Transverse colon (tissue), 4 donors: Measurements from ENCODE around the gene LRRC27.

DNA sequence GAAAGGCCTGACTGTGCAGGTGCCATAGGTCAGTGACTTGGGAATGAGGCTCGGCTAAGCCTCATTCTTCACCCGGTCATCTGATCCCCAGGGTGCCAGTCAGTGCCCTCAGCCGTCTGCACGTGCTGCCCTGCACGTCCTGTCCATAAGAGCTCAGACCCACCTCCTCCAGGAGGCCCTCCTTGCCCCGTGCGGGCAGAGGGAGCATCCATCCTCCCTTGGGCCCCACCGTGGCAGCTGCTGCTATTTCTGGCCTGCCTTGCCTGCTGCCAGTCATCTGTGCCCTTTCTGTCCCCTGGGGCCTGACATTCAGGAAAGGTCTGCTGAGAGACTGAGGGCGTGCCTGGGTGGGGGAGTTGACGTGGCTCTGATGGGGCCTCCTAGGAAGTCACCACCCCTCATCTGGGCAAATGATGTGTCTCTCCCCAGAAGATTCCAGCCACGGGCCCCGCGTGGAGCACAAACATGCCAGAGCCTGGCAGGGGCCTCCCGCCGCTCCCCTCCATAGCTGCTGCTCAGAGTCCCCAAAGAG lies 21.7 kb downstream of the DPYSL4 start:
- PRO-cap, result no peak
- RAMPAGE, long total RNA, 4 experiments, result no peak in any of the 4 experiments

DNA sequence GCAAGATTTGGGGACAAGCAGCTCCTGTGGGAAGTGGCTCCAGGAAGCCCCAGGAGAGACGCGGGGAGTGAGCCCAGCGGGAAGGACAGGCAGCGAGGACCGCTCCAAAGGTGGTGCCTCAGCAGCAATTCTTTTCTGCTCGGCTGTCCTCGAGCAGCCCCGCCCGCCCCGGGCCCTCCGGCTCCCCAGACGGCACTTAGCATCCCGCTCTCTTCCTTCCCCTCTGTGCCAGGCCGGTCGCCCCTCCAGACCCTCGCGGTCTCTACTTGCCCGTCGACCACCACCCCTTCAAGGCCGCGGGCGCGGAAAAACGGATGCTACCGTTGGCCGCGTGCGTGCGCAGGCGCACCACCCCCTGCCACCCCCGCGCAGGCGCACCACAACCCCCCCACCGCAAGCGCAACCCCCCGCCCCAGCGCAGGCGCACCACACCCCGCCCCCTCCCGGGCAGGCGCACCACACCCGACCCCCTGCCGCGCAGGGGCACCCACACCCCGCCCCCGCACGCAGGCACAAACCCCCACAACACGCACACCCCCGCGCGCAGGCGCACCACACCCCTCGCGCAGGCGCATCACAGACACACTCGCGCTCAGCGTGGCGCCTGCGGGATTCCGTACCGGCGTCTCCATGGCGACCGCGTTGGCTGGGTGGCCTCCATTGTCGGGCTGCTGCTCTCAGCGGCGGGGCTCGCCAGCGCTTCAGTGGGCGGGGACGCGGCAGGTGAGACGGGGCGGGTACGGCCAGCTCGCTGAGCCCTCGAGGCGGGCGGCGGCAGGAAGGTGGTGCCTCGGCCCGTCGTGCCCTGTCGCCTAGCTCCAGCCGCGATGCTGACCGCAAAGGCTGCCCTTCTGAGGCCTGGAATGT lies at the start of gene LRRC27:
TSS of gene LRRC27 (plus strand) at position 660 of the 867 bp plus-strand sequence.
- PRO-cap, result unidirectional peak, minus-strand start at position 101 of the sequence; bidirectional peak, plus-strand start at position 754 of the sequence, minus-strand start at position 276 of the sequence
- RAMPAGE, long total RNA, 4 experiments, result start-site peak on the plus strand in 1 of 4 experiments, centred at position 679 of the sequence, 33 reads per replicate; start-site peak on the minus strand in 3 of 4 experiments, centred at positions 301 to 324 of the sequence, 17 to 30 reads per replicate

- PRO-cap, result no peak
- RAMPAGE, long total RNA, 4 experiments, result no peak in any of the 4 experiments
Observed at GRCh38 chr10:132334954-132336122, 3.3 kb downstream of the LRRC27 start.

DNA sequence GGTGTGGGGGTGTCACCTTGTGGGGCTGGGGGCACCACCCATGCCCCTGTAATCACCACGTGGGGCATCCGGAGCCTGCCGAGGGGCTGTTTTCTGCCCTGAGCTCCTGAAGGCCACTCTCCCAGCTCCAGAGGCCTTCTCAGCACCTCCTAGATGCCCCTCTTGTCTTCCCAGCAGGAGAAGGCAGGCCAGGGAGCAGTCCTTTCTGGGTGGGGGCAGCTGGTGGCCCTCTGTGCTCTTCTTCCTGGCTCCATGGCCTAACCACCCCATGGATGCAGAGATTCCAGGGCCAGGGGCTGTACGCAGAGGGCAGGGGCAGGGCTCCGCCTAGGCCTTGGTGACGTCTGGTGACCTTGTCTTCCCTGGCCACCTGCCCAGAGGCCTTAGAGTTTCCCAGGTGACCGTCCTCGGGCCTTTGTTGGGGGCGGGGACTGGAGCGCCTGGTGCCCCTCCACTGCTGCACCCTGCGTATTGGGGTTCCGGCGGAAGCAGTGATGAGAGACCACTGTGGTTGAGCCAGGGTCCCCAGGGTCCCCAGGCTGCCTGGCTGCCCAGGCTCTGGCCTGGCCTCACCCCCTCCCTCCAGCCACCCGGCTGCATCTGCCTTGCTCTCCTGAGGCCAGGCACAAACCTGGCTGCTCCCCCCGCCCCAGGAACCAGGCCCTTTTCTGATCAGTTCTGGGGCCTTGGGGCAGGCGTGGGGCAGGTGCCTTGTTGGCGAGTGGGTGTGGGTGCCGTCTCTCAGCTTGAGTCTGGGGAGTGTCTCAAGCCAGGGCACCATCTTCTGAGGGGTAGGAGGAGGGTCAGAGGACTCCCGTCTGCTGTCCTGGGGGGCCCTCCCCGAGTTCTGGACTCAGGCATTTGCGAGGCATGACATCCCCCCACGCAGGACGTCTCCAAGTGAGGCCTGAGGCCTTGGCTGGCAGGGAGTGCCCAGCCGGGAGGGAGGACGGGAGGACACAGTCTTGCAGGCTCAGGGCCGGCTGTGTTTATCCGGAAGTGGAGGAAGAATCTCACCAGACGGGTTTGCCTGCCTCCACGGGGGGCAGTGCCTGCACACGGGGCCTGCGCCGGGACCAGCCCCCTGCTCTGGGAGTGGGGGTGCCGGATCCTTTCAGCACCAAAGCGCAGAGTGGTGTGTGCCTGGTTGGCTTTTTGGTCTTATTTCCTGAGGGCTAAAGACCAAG lies 10.5 kb downstream of the PWWP2B start:
- PRO-cap, result bidirectional peak, plus-strand start at position 386 of the sequence, minus-strand start at position 254 of the sequence; bidirectional peak, plus-strand start at position 1,019 of the sequence, minus-strand start at position 931 of the sequence
- RAMPAGE, long total RNA, 4 experiments, result start-site peak on the plus strand in 1 of 4 experiments, centred at positions 313 to 685 of the sequence, 6 to 7 reads per replicate

DNA sequence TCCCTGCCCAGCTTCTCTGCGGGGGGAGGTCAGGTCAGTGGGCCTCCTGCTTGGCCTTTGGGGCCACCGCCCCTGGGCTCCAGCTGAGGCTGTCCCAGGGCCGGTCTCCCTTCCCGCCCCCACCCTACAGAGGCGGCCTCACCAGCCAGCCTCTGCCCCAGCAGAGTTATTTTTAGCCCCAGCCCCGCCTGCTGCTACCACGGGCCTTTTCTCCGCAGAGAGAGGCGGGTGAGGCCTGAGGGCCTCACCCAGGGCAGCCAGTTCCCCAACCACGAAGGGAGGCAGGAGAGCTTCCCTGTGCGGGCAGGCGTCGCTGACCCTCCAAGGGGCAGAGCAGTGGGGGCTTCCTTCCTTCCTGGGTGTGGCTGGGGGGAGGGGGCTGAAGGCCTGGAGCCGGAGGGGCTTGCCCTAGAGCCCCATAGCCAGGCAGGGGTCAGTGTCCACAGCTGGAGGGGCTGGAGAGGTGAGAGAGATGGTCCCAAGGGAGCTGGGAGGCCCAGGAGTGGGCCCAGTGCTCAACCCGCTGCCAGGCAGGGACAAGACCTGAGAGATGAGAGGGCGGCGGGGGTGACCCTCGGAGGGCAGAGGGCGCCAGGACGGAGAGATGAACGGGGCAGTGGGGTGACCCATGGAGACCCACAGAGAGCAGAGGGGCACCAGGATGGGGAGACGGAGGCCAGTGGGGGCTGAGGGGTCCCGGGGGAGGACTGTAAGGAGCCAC lies 24.6 kb downstream of the PWWP2B start:
- PRO-cap, result bidirectional peak, plus-strand start at position 217 of the sequence, minus-strand start at position 115 of the sequence
- RAMPAGE, long total RNA, 4 experiments, result start-site peak on the plus strand in 2 of 4 experiments, centred at positions 414 to 466 of the sequence, 5 to 16 reads per replicate

- PRO-cap, result no peak
- RAMPAGE, long total RNA, 4 experiments, result no peak in any of the 4 experiments
Observed at GRCh38 chr10:132480268-132480617, 57.3 kb upstream of the INPP5A start.

GRCh38 chr10:132526724-132527141 lies 10.9 kb upstream of the INPP5A start:
- PRO-cap, result unidirectional peak, plus-strand start at chr10:132526928
- RAMPAGE, long total RNA, 4 experiments, result no peak in any of the 4 experiments

GRCh38 chr10:132537973-132538326 lies 363 bp downstream of the INPP5A start:
- PRO-cap, result no peak
- RAMPAGE, long total RNA, 4 experiments, result no peak in any of the 4 experiments

DNA sequence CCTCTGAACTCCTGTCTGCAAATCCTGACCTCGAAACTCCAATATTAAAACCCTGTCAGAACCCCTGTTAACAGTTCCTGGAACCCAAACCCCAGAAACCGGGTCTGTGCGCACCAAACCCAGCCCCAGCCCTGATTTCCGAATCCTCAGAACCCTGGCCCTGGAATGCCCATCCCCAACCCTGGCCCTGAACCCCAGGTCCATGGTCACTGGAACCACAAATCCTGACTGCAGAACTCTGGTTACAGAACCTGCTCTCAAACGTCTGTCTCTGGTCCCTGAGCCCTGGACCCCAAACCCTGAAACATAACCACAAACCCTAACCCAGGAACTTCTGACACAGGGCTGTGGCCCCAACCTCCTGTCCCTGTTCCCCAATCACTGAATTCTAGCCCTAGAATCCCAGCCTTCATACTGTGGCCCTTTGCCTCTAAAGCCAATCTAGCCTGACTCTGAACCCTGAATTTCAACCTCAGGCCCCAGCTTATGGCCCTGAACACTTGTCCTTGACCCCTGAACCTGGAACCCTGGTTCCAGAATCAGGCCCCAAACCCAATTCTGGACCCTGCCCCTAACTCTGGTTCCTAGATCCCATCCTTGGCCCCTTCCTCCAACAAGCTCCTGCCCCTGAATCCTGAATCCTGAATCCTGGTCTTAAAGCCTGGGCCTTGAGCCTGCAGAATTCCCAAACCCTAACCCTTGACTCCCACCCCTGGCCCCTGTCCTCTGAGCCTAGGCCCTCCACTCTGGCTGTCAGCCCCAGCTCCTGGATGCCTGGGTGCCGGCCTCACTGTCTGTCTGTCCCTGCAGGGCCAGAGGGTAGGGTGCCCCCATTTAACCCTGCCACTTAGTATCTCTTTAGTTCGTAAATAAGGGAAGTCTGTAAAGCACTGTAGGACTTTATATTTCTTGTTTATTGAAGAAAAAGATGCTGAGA lies 1.1 kb downstream of the INPP5A start:
- PRO-cap, result unidirectional peak, minus-strand start at position 383 of the sequence
- RAMPAGE, long total RNA, 4 experiments, result no peak in any of the 4 experiments

DNA sequence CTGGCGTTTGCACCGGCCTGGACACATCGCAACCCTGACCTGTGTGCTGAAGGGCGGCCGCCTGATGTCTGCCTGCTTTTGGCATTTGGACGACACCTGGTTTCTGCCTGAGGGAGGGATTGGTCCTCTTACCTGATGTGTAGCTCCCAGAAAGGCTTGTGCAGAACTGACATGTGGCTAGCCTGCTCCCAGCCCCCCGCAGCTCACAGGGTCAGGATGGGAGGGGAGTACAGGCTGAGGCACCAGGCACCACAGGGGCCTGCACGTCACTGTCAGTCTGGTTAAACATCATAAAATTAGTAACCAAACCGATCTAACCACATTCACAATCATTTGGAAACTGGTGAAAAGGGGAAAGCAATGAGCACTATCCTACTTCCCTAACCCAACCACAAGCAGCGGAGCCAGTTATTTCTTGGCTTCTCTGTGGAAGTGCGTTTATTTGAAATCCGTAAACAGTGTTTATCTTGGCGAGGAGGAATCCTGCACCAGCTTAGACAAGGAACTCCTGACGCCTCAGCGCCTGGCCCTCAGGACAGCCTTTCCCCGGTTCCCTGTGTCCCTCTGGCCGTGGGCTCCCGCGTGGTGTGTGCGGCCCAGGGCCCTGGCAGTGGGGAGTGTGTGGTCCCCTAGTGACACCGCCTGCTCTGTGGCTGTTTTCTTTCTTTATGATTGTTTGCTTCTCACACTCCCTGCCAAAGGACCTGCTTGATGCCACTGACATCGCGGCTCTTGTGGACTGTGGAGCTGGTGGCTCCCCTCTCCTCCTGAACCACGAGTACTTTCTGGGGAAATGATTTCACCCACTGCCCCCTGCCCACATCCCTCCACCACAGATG lies 37.8 kb downstream of the INPP5A start:
- PRO-cap, result no peak
- RAMPAGE, long total RNA, 4 experiments, result no peak in any of the 4 experiments

DNA sequence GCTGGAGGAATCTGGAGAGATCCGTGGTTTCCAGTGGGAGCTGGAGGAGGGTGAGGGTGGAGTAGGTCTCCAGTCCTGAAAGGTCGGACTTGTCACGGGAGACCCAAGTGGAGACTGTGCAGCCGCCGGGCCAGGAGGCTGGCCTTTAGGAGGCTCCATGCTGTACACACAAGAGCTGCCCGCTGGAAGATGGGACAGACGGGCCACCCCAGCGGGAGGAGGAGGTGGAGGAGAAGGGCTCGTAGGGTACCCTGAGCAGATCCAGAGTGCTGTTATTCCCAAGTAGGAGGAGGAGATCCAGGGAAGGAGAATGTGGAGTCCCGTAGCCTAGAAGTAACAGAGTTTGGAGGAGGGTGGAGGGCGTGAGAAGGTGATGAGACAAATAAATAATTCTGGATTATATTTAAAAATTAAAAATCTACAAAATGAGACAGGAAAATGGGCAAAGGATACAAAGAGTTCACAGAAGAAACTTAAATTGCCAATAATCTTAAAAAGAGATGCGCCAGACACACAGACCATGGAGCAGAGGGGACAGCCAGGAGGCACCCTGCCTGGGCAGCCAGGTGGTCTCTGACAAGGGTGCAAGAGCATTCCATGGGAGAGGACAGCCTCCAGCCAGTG lies 106.6 kb downstream of the NKX6-2 start:
- PRO-cap, result no peak
- RAMPAGE, long total RNA, 4 experiments, result no peak in any of the 4 experiments

- PRO-cap, result no peak
- RAMPAGE, long total RNA, 4 experiments, result no peak in any of the 4 experiments
Observed at GRCh38 chr10:132704974-132705698, 80.8 kb downstream of the NKX6-2 start.

GRCh38 chr10:132743608-132744059 lies 42.3 kb downstream of the NKX6-2 start:
- PRO-cap, result no peak
- RAMPAGE, long total RNA, 4 experiments, result no peak in any of the 4 experiments

- PRO-cap, result no peak
- RAMPAGE, long total RNA, 4 experiments, result no peak in any of the 4 experiments
Observed at GRCh38 chr10:132783656-132784554, 2.0 kb downstream of the NKX6-2 start.

DNA sequence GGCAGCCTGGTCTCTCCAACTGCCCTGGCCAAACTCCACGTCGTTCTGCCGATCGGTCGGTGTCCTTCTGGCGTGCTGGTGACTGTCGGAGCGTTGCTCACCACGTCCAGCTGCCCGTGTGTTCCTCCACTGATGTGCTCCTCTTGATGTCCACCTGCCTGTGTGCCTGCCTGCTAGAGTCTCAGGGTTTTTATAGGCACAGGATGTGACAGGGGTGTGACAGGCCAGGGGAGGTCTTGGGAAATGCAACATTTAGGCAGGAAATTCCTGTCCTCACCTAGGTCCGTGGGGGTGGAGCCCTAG lies 25.1 kb upstream of the CFAP46 start:
- PRO-cap, result no peak
- RAMPAGE, long total RNA, 4 experiments, result no peak in any of the 4 experiments

GRCh38 chr10:133015263-133015468 lies 72.6 kb upstream of the ADGRA1 start:
- PRO-cap, result unidirectional peak, minus-strand start at chr10:133015378
- RAMPAGE, long total RNA, 4 experiments, result no peak in any of the 4 experiments

- PRO-cap, result no peak
- RAMPAGE, long total RNA, 4 experiments, result no peak in any of the 4 experiments
Observed at GRCh38 chr10:133127488-133127864, 32.5 kb upstream of the KNDC1 start.

DNA sequence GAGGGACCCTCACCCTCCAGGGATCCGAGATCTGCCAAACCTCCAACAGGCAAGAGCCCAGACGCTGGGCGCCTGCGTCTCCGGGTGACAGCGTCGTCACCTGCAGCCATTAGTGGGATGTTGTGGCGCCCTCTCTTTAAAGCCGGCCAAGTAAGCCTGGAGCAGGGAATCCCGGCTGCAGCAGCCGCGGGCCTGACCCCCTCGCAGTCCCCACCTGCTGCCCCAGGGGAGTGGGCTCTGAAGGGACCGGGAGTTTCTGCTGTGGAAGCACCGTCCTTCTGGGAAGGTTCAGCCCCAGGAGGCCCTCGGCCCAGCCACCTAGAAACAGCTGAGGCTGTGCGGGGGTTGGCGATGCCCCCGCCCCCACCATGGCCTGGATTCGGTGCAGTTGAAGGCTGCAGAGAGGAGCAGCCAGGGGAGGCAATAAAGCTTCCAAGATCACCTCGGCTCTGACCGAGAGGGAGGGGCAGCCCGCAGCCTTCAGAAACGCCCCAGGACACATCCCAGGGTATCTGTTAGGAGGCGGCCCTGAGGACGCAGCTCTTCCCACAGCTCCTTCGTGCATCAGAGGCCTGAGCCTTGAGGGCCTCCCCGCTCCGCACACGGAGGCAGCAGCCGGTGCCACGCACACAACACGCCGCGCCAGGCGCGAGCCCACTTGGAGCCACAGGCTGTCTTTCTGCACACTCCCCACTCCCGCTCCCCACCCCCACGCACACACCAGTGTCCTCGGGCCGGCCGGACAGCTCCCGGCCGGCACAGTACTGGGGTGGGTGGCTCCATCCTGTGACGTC lies 1.5 kb downstream of the KNDC1 start:
- PRO-cap, result no peak
- RAMPAGE, long total RNA, 4 experiments, result no peak in any of the 4 experiments

- PRO-cap, result no peak
- RAMPAGE, long total RNA, 4 experiments, result no peak in any of the 4 experiments
Observed at GRCh38 chr10:133235927-133236365, 1.7 kb upstream of the VENTX start.

GRCh38 chr10:133245448-133246258 lies 8.0 kb downstream of the VENTX start:
- PRO-cap, result no peak
- RAMPAGE, long total RNA, 4 experiments, result no peak in any of the 4 experiments